Ishikawa (cell line): ENCODE data around the genes RALGPS1 and CFAP157.

DNA sequence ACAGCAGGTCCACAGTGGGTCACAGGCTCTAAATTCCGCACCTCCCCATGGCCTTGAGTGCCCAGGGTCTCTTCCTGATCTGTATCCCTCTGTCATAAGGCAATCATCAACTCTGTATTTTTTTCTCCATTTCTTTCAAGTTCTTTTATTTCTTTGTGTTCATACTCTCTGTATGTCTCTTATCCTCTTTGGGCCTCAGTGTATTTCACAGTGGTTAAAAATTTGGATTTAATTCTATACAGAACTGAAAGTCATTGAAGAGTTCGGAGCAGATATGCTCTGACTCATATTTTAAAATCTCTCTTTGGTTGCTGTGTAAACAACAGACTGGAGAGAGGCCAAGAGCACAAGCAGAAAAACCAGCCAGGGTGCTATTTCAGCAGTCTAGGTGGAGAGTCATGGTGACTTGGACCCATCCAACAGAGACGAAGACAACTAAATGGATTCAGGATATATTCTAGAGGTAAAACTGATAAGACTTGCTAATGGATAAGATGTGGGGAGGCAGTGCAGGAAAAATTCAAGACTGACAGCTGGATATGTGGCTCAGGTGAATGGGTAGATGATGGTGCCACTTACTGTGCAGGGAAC is 169.0 kb downstream of the MAPKAP1 start:
- RRBS = no CpG with 5 or more reads among the region's 3 CpGs

GRCh38 chr9:125759223-125759780 is 12.1 kb downstream of the PBX3 start:
- RRBS = no CpG with 5 or more reads among the region's 6 CpGs

DNA sequence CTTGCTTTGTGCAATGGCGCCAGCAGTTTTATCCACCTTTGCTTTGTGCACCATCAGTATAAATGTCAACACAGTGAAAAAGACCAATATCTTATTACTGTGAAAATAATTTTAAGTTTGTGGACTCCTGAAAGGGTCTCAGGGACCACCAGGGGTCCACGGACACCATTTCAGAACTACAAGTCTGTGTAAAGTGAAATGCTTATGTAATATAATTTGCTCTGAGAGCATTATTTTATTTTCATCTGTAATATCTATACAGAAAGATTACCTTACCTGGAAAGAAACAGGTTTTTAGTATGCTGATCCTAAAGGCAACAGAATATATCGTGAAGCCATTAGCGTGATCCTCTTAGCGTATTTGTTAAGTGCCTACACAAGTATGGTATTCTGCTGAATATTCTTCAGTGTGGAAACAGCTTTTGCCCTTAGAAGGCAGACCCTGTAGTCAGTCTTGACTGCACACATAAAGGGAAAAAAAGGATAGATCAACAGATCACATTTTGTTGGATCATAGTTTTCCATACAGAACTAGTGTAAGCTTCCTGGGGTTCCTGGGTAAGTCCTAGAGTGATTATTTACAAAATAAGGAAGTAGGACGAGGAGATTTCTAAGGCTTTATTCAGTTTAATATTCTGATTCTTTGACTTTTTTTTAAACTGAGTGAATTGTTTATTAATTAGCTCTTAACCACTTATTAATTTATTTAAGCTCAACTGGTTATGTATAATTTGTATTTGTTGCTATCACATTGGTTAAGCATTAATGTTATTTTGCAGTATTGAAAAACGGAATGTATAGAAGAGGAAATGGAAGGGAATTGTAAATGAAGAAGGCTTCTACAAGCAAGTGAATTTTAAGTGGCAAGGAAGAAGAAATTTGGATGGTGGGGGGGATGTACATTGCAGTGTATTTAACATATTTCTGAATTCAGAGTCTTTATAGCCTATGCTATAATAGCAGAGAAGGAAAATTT is 22.3 kb downstream of the PBX3 start:
- RRBS = no CpG with 5 or more reads among the region's 7 CpGs

DNA sequence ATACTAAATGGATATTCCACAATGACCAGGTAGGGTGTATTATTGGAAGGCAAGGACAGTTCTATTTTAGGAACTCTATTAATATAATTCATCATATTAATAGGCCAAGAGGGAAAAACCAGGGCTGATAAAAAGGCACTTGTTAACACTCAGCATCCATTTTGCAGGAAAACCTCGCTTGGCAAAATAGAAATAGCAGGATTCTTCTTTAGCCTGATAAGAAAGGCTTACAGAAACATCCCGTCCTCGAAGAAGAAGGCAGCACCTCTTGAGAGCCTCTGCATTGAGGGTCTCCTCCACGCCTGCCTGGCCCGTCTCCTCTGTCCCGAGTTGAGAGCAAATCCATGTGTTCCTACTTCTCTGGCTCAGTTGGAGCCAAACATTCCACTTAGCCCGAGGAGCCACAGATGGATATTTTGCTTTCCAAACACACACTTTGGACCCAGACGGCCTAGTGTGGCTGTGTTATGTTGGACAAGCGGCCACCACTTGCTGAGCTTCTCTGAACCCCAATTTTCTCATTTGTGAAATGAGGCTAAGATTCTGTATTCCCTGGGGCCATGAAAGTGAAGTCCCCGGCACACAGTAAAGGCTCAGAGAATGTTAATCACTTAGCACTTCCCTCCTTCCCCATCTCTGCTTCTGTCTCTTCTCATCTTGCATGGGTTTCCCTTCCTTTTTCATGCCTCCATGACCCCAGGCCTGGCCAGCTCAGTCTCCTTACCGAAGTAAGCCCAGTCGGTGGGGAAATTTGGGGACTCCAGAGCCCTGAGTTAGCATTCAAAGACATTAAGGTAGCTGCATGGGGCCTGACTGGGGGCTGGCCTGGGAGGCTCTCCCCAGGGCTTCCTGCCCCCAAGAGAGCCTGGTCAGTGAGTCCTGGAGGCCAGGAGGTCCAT is 181.7 kb upstream of the MVB12B start:
- RRBS = no CpG with 5 or more reads among the region's 12 CpGs

- RRBS = no CpG with 5 or more reads among the region's 1 CpG
Measured at GRCh38 chr9:126309492-126309767, 17.2 kb upstream of the MVB12B start.

DNA sequence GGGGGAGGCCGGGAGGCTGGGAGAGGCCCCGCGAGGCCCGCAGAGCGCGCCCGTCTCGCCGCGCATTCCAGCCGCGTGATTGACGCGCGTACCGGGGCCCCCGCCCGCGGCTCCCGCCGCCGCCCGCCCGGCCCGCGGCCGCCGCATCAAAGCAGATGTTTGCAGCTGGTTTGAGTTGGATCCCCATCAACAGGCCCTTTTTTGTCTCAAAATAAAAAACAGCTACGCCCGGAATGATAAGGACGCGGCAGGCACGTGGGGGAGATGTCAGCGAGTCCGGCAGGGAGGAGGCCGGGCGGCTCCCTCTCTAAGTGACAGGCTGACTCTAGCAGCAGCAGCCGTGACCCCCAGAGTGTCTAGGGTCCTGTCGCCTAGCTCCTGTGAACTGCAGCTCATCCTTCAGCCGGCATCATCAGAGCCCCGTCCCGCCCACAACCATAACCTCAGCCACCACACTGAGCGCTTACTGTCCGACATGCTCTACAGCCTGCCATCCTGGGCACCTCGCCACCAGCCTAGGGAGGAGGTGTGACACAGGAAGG is 69.5 kb downstream of the LMX1B start:
- RRBS = 9% methylated on average over 34 of the region's 45 CpGs

DNA sequence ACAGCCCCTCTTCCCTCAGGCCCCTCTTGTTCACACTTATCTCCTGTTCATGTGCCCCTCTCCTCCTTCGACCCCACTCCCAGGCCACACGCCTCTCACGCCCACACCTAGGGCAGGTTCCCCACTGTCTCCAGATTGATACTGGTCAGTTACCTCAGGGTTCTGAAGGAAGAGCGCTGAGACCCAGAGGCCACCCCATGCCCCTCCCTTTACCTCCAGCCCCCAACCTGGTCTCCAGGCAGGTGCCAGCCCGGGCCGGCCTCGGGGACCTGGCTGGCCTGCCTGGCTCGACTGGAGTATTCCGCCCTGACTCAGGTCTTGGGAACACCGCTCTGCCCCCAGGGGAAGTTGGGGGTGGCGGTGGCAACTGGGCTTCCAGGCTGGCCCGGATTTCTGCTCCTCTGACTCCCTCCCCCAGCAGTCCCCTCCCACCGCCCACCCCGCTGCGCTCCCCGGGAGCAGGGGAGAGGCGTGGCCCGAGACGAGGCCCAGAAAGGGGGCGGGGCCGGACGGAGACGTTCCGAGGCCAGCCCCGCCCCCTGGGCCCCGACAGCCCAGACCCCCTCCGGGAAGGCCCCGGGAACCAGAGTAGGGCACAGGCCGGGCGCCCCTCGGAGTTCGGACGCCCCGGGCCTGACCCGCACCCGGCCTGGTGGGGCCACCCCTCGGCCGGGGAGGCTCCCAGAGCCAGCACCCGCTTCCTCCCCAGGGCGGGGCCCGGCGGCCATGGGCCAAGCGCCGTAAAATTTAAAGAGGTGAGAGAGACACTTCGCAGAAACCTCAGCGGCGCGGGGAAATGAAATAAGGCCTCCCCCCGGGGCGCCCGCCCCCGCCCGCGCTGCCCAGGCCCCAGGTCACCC is 82.5 kb upstream of the ZBTB43 start:
- RRBS = 2% methylated on average over 32 of the region's 54 CpGs

- RRBS = 1% methylated on average over 76 of the region's 139 CpGs
Measured at GRCh38 chr9:126914266-126915524, at the start of gene RALGPS1. Gene RALGPS1 (plus strand): TSS chr9:126914782.

DNA sequence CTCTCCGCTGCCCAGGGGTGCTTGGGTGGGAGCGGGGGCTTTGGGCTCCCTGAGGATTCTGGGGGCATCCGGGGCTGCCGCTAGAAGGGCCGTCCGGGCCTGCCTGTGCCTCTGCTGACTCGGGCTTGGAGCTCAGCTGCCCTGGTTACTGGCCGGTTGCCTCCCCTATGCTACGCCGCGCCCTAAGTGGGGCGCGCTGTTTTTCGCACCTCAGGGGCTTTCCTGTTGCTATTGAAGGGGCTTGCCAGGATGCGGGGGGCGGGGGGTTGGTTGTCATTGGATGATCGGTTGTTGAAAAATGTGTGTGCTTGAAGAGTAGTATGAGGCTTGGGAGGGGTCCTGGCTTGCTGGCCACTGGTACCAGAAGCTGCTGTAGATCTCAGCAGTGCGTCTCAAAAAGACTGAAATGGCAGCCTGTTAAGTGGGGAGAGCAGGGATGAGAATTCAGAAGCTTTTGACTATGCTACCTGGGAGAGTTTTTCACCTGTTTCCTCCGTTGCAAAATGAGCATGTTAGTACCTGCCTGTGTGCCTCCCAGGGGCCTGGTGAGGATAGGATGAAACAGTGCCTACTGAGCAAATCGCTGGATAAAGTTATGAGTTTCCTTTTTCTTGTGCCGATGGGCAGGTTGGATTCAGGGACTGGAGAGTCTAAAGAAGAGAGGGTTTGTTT is 1.1 kb downstream of the RALGPS1 start:
- RRBS = 2% methylated on average over 3 of the region's 21 CpGs

DNA sequence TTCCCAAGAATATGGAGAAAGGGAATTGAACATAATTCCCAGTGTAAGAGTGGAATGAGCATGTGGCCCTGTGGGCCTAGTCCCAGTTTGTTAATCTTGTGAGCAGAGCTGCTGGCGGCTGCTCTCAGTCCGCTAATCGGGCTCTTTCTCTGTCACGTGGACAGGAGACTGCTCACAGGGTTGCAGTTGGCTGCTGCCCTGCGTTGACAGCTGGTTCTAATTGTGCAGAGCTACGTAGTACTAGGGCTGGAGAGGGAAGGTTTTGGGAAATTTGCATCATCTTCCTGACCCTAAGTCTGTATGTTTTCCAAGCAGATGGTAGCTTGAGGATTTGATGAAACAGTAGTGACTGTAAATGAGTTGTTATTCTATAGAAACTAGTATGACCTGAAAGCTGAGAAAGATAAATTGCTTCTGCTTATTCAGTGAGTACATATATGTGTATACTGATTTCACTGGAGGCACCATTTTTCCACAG is 100.7 kb downstream of the ANGPTL2 start:
- RRBS = no CpG with 5 or more reads among the region's 6 CpGs

- RRBS = no CpG with 5 or more reads among the region's 6 CpGs
Measured at GRCh38 chr9:127141131-127141717, 18.8 kb upstream of the ANGPTL2 start.

DNA sequence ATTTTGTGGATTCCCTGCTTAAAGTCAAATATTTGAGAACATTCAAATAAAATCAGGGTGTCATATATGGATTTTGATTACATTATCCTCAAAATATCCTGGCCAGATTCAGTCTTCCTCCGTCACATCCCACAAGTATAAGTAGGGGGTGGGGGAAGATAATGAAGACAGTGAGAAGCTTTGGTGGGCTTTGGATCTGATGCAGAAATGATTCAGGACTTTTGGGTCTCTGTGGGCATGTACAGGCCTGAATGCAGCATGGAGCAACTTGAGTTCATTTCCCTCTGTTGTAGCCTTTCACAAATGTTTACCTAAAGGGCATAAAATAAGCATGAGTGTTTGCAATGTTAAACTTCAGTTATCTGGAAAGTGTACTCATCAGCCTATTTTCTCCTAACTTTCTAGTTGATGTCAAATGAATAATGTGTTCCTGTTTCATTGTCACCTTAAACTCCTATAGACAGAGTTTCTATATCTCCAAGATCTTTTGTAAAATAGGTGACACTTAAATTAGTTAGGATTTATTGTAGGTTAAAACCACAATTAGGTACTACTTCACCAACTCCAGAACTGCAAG is 39.2 kb downstream of the GARNL3 start:
- RRBS = no CpG with 5 or more reads among the region's 1 CpG

DNA sequence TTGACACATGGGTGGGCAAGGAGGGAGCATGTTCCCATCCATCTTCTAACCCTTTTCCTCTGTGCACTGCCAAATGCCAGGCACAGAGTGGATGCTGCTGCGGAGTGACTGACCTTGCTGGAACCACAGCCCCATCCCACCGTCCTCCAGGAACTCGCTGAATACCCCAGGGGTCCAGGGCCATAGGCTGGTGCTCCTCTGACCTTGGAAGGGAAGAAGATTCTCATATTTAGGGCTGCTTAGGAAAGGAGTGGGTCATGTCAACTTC is 7.9 kb downstream of the NIBAN2 start:
- RRBS = no CpG with 5 or more reads among the region's 3 CpGs

DNA sequence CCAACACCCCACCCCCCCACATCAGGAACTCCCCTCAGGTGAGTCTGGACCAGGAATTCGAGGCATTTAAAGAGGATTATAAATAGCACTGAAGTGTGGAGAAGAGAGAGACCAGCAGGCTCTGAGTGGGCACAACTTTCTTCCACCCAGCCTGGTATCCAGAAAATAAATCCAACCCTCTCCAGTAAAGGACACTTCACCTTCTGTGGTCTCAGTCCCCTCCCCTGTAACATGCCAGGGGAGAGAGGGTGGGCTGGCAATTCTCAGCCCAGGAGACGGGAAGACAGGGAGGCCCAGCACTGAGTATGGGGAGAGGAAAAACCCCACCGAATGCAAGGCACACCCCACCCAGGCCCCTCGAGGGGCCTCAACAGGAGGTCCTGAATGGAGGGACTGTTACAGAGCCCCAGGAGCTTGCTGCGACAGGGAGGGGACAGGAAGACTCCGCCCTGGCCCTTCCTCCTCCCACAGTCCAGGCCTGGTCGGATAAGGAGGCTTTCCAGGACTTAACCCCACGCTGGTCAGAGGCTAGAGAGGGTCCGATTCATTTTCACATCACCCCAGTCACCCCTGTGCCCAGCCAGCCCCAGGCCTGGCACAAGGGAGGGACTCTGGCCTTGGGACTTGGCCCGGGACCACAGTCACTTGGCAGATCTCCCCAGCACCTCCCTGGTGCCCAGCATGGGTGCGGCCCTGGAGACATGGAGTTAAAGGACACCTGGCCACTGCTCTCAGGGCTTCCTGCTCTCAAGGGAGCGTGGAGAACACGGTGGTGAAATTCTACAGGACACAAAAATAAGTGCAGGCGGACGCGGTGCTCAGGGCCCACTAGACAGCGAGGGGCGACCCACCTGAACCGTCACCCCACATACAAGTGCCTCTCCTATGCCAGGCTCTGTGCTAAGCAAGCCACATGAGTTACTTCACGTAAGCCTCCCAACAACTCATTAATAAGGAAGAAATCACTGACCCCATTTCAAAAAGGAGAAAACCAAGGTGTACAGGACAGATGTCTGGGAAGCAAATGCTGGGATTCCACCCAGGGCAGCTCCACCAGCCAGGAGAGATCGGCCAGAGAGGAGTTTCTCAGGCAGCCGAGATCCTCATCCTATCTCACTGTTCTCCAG is 1.6 kb downstream of the NIBAN2 start:
- RRBS = no CpG with 5 or more reads among the region's 22 CpGs

- RRBS = no CpG with 5 or more reads among the region's 10 CpGs
Measured at GRCh38 chr9:127642052-127642763, 30.1 kb downstream of the STXBP1 start.

DNA sequence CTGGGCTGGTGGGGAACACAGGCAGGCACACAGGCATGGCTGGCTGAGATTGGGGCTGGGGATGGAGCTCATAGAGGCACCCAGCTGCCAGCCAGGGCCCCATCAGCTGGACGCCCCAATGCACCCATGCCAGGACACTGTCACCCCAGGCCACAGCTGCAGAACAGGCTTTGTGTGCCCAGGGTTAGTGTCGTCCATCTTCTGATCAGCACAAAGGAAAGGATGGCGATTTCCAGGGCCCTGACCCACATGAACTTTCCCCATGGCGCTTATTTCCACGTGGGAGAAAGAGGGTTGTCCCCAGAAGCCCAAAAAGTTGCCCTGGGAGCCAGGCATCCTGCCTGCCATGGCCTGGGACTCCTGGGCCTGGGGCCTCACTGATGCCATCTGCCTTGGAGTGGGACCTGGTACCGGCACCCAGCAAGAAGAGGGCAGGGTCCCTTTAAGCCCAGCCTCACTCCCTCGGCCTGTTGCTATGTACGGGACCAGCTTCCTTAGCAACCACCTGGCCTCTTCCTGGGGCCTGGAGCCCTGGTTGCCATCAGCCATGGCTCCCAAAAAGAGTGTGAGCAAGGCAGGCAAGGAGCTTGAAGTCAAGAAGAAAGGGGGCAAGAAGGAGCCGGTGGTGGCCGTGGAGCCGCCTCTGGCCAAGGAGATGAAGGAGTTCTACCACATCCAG is at the start of gene CFAP157:
TSS of gene CFAP157 (plus strand) at position 504 of the 679 bp plus-strand sequence.
- RRBS = 77% methylated on average over 3 of the region's 11 CpGs

GRCh38 chr9:127720069-127720460 is 4.2 kb downstream of the TTC16 start:
- RRBS = 94% methylated on average over 5 of the region's 11 CpGs

DNA sequence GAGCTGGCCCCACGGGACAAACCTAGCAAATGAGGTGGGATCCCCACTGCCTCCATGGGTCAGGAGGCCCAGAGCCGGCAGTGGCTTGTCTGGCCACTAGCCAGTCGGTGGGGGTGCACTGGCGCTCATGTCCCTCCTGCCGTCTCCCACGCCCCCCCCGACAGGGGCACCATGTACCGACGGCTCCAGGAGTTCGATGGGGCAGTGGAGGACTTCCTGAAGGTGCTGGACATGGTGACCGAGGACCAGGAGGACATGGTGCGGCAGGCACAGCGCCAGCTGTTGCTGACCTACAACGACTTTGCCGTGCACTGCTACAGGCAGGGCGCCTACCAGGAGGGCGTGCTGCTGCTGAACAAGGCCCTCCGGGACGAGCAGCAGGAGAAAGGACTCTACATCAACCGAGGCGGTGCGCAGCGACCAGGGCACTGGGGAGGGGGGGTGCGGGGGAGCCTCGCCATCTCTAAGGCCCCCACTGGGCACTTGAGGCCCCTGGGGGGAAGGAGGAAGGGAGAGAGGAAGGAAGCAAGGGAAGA is 8.1 kb downstream of the TTC16 start:
- RRBS = no CpG with 5 or more reads among the region's 25 CpGs

DNA sequence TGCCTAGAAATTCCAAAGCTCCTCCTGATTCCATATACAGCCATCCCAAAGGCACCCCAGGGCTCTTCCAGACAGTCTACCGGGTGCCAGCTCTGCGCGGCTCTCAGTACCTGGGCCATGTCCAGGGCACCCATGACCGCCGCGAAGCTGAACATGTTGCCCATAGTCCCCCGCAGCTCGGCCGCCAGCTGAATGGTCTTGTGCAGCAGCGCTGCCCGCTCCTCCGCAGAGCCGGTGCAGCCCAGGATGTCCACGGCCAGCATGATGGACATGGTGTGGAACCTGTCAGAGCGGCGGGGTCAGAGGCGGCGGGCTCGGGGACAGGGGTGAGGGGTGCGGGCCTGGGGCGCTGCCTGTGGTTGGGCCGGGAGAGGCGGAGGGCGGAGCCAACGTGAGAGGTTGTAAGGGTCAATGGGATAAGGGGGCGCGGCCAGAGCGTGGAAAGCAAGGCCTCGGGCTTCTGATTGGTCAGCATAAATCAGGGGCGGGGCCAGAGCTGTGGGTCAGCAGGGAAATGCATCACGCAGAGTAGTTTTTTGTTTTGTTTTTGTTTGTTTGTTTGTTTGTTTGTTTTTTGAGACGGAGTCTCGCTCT is 6.7 kb upstream of the TOR2A start:
- RRBS = under 1% methylated on average over 6 of the region's 33 CpGs

GRCh38 chr9:127767806-127768639 is 10.4 kb downstream of the SH2D3C start:
- RRBS = 80% methylated on average over 1 of the region's 17 CpGs